Jurkat, Clone E6-1 (cell line): Measurements from ENCODE around the genes VGLL3 and ZNF654.

- RRBS: 85% methylated on average over 5 of the region's 63 CpGs
Observed at GRCh38 chr3:72738283-72739467, 109.6 kb downstream of the SHQ1 start.

GRCh38 chr3:72890914-72891505 lies 3.2 kb downstream of the GXYLT2 start:
- RRBS: no CpG with 5 or more reads among the region's 8 CpGs

GRCh38 chr3:73614195-73614847 lies 10.4 kb downstream of the PDZRN3 start:
- RRBS: no CpG with 5 or more reads among the region's 3 CpGs

DNA sequence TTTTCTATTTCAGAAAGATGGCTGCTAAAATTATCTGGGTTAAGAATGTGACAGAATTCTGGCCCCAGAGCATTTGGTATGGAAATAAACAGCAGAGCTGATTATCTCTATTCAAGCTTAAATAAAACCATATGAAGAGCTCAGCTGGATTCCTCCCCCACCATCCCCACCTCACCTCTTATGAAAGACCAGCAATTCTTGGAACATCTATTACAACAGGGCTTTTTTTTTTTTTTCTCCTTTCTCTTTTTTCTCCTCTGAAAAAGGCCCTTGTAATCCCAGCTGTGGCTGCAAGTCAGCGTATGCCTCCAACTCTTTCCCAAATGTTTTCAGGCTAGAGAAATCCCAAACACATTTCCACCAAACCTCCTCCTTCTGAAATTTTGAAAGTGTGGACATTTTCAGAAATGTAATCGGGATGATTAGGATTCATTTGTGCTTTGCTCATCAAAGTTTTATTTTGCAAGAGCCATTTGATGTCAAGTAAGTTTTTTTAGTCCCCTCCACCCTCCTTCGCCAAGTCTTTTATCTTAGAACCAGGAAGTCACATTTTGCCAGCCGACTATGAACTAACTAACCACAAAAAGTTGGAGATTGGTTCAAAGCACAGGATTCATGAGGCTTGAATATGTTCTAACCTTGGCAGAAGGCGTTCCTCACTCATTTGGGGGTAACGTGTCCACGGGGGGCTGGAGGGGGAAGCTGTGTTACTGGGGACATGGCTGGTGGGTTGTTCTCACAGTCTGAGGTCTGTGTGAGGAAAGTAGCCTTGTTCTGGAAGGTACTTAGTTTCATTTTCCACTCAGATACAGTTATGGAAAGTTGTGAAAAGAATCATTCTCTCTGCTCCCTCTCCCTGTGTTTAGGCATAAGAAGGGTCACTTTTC lies 142.1 kb upstream of the PDZRN3 start:
- RRBS: no CpG with 5 or more reads among the region's 7 CpGs

DNA sequence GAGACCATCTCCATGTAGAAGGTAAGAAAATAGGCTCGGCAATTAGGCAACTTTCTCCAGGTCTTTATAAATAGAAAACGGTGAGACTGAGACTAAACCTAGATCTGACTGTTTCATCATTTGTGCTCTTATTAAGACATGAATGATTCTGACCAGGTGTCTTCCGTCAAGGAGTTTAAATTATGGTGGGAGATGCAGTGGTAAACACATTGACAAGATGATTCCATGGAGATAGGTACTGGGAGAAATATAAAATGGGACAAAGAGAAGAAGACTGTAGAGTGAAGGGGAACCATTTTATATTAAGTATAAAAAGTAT lies 155.1 kb upstream of the PDZRN3 start:
- RRBS: no CpG with 5 or more reads among the region's 3 CpGs

- RRBS: no CpG with 5 or more reads among the region's 3 CpGs
Observed at GRCh38 chr3:73805340-73805880, 180.7 kb upstream of the PDZRN3 start.

- RRBS: no CpG with 5 or more reads among the region's 21 CpGs
Observed at GRCh38 chr3:74613521-74614212, 792 bp downstream of the CNTN3 start.

- RRBS: no CpG with 5 or more reads among the region's 6 CpGs
Observed at GRCh38 chr3:75423747-75424079, 240.4 kb upstream of the FRG2C start.

- RRBS: no CpG with 5 or more reads among the region's 2 CpGs
Observed at GRCh38 chr3:76165157-76165524, 379.8 kb upstream of the ZNF717 start.

GRCh38 chr3:78872036-78872729 lies 895.6 kb downstream of the ROBO1 start:
- RRBS: no CpG with 5 or more reads among the region's 4 CpGs

GRCh38 chr3:80993415-80994033 lies 767.9 kb downstream of the GBE1 start:
- RRBS: no CpG with 5 or more reads among the region's 3 CpGs

GRCh38 chr3:81731679-81732222 lies 29.7 kb downstream of the GBE1 start:
- RRBS: no CpG with 5 or more reads among the region's 3 CpGs

DNA sequence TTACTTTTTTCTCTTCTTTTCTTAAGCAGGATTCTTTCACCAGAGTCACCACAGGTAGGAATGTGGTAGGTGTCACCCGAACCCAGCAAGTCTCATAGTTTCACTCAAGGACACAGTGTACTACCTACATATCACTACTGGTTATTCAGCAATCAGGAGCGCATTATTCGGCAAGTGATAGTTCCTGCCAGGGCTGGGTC lies 1271.5 kb upstream of the CADM2 start:
- RRBS: no CpG with 5 or more reads among the region's 3 CpGs

- RRBS: no CpG with 5 or more reads among the region's 5 CpGs
Observed at GRCh38 chr3:86942793-86943724, 47.9 kb downstream of the VGLL3 start.

- RRBS: 2% methylated on average over 21 of the region's 73 CpGs
Observed at GRCh38 chr3:86990798-86991628, at the start of gene VGLL3. Gene VGLL3 (minus strand): TSS chr3:86991149.

DNA sequence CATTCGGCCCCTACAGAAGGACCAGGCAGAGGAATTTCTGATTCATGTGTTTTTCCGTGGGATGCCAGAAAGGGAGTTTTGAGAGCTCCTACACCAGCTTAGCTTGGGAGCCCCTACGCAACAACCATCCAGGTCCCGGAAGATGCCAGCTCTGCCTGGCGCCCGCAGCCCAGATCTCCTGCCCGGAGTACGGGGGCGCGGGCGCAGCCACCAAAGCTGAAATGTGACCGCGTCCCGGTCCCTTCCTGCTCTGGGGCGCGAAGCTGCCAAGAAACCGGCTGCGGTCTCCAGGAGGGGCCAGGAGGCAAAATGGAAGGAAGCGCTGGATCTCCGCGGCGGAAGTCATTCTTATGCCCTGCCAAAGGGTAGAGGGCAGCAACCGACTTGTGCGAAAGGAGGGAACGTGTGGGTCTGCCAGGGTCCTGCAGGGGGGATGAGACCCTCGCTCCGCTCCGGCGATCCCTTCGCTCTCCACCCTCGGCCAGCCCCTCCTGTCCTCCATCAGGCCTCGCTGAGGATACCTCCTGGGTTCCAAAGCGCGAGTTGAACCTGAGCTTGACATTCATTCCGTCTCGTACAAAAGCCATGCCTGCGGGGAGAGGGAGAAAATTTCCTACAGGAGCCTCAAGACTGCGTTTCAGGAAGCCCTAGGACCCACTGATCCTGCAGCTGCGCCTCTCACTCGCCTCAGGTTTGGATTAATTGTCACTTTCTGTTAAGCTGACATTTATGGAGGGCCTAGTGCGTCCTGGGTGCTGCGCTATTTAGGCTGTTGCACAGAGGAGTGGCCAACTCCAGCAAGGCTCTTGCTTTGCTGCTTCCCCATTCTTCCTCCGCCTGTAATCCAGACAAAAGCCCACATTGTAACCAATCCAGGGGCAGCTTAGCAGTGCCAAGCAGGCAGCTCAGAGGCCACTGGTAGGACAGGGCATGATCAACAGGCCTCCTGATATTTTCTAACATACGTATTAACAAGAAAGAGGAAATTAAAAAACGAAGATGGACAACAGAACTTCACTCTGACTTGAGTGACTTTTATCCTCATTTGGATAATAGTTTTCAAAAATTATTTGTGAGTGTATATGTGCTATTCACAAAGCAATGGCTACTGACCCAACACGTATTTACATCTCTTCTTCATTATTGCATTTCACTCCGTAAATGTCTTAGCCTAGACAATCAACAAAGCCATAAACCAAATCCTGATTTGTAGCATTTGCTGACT lies 98.4 kb upstream of the VGLL3 start:
- RRBS: 93% methylated on average over 11 of the region's 47 CpGs

DNA sequence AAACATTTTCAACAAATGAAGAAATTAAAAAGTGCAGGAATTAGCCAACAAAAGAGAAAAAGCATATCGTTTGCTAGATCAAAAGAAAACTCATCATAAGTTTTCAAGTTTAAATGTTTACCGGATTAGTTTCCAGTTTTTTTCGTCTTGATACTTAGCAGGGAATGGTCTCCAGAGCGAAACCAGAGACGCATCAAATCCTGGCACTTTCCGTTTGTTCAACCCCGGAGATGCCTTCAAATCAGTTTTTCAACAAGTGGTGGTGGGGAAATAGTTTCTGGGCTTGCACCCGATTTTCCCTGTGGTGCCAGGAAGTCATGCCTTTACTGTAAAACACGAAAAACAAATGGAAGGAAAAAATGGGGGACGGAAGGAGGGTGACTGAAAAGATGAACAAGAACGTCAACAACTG lies 901 bp downstream of the CGGBP1 start:
- RRBS: 0% methylated on average over 4 of the region's 11 CpGs

- RRBS: 0% methylated on average over 1 of the region's 56 CpGs
Observed at GRCh38 chr3:88059117-88059940, at the start of gene ZNF654. Gene ZNF654 (plus strand): TSS chr3:88059255.